NALM6 (cell line): ENCODE measurements around a stretch of chr2.

DNA sequence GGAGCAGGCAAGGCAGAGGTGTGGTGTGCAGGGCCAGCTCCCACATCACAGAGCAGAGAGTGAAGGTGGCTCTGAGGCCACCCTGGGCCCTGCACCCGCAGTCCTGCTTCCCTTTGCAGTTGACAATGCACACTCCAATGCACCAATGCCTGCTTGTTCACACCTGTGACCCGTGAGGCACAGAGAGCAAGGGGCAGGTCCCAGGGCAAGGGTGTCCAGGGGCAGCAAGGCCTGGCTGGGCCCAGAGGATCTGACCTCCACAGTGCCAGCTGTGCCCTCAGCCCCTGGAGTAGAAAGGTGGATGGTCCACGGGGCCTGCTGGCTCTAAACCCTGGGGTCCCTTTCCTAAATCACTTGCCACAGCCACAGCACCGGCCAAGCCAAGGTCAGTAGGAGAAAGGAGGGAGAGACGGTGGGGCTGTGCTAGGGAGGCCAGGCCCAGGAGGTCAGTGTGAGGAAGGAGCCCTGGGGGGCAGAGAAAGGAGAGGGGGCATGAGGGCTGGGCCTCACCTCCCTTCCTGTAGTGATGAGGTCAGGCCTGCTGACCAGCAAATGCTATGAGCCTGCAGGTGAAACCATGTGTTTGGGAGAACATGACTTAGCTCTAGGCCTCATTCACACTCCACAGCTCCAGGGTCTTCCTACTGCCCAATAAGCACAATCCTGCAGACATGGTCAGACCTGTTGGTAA, 29.0 kb downstream of the MLPH start:
- PRO-cap: no peak

DNA sequence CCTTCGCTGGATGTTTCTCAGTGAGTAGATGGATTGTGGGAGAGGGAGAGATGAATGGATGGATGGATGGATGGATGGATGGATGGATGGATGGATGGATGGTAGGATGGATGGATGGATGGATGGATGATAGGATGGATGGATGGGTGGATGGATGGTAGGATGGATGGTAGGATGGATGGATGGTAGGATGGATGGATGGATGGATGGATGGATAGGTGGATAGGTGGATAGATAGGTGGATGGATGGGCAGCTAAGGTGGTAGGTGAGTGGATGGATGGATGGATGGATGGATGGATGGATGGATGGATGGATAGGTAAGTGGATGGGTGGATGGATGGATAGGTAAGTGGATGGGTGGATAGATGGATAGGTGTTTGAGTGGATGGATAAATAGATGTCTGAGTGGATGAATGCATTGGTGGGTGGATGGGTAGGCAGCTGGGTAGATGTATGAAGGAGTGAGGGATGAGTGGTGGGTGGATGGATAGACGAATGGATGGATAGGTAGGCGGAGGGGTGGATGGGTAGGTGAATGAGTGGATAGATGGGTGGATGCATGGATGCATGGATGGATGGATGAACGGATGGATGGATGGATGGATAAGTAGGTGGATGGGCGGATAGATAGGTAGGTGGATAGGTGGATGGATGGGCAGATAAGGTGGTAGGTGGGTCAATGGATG, 29.8 kb downstream of the MLPH start:
- PRO-cap: no peak

- PRO-cap: no peak
Observed at GRCh38 chr2:237549662-237550583, 16.5 kb upstream of the PRLH start.

DNA sequence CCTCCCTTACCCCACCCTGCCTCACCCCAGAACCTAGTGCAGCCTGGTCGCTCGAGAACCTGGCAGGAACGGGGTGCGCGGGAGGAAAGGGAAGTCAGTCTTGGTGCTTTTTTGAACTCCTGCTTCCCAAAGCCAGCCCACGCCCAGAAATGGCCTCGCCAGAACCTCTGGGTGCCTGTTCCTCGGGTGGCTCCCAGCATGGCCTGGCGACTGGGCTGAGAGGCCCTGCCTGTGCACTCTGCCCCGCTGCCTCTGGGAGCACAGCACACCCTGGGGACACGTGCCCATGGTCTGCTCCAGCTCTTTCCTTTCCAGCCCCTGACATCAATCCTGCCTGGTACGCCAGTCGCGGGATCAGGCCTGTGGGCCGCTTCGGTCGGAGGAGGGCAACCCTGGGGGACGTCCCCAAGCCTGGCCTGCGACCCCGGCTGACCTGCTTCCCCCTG, 346 bp downstream of the PRLH start:
- PRO-cap: no peak

DNA sequence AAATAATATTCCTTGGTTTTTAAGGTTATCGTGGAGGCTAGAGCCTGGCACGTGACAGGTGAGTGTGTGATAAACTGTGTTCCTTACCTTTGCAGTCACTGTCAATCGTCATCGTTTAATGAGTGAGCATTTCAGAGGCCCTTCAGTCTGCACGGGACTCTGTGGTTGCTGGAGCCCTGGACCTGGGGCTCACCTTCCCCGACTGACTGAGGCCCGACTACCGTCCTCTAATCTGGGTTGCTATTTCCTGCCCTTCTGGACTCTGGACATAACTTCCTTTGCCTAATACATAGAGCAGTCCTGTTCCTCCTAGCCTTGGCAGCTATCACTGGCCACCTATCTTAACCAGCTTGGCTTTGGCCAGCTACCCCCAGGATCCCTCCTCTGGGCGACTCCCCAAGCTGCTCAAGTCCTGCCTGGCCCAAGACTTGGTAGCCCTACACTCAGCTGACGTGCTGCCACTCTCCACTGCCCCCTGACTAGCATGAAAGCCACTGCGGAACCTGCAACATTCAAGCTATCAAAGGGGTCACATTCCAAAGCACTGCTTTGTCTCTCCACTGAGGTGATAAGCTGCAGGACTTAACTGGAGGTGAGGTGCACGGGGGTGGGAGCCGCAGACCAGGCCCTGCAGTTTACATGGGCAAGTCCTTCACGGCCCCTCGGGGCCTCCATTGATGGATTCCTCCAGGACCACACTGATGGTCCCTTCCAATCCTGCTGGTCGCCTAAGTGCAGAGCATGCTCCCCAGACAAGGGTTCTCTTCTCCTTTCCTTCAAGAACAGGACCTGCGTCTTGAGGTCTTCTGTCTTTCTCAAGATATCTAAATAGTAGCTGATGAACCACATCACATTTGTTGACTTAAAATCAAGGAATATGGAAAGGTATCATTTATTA, 11.1 kb upstream of the RAB17 start:
- PRO-cap: no peak

DNA sequence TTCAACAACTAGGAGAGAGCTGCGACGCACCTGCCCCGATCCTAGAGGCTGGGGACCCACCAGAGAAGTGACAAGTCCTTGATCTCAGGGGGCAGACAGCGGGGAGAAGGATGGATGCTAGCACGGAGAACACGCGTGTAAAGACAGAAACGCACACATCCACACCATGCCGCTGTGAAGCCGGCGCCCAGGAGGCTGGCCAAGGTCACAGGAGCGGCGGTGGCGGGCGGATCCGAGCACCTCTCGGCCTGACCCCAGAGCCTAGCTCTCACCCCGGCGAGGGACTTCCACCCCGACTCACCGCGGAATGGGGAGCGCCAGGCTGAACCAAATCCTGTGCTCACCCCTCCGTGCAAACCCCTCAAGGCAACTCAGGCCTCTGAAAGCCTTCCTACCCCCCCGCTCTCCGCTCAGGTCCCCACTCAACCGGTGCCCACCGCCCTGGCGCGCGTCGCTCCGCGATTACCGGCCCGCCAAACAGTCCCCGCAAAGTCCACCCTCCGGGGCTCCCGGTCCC, 533 bp upstream of the LRRFIP1 start:
- PRO-cap: no peak

DNA sequence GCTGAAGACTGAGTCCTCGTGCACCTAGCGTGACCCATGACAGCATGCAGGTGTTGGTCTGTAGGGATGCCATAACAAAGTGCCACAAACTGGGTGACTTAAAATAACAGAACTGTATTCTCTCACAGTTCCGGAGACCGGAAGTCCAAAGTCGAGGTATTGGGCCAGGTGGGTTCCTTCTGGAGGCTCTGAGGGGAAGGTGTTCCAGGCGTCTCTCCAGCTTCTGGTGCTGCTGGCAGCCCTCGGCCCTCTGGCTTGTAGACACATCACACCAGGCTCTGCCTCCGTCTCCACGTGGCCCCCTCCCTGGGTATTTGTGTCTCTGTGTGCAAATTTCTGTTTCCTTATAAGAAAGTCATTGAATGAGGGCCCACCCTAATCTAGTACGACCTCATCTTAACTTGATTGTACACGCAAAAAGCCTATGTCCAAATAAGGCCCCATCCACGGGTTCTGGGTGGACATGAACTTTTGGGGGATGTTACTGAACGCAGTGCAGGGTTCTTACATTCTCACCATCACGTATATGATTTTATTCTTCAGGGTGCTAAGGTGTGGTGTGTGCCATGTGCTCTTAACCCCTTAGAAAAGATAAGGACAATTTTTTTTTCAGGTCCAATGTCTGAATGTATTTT, 34.6 kb downstream of the LRRFIP1 start:
- PRO-cap: no peak

GRCh38 chr2:237673089-237674092, 46.0 kb downstream of the LRRFIP1 start:
- PRO-cap: unidirectional peak, plus-strand start at chr2:237673265; bidirectional peak, plus-strand start at chr2:237673930, minus-strand start at chr2:237673746

DNA sequence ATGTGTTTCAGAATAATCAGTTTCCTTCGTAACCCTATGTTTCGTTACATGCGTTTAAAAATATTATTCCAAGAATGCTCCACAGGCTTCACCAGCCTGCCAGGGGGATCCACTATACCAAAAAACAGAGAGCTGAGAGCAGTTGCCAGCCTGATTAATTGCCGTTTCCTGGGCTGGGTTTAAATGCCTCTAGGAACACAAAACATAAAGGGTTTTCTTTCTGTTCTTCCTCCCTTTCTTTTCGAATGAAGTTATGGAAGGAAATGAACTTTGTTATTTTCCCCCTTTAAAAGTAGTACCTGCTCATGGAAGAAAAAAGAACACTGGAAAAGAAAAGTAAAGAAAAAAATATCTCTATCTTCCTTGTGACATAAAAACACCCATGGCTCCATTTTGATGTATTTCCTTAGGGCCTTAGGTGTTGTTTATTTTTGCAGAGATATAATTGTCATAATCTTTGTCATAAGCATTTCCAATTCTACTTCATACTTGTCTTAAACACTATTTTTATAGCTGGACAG, 48.1 kb downstream of the LRRFIP1 start:
- PRO-cap: no peak

DNA sequence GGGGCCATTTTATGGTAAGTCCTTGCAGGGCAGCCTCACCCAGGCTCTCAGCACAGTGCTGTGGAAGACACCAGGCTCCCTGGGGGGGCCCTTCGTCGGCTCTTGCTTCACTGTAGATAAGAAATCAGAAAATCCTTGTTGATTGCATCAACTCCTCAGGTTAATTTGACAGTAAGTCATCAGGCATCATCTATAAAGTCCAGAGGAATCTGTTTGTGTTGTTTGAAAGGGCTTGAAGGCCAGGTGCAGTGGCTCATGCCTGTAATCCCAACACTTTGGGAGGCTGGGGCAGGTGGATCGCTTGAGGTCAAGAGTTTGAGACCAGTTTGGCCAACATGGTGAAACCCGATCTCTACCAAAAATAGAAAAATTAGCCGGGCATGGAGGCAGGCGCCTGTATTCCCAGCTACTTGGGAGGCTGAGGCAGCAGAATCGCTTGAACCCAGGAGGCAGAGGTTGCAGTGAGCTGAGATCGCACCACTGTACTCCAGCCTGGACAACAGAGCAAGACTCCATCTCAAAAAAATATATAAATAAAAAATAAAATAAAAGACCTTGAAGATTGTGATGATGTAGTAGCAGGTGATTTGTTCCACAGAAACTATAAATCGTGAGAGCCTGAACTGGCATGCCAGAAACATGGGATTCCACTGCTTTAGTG, 43.0 kb upstream of the RBM44 start:
- PRO-cap: no peak

- PRO-cap: no peak
Observed at GRCh38 chr2:237881505-237882051, 22.2 kb downstream of the RAMP1 start.

DNA sequence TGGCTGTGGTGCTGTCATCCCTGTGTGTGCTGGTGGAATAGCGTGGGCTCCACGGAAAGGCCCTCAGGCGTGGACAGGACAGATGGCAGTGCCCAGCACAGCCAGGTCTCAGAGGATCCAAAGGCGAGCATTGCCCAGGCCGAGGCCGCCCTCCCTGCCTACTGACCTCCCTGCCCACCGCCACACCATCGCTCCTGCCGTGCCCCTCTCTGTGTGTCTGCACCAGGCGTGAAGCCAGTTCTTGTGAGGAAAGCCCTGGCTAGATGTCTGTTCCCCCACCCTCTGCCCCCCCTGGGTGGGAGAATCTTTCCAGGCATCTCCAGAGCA, 26.1 kb downstream of the RAMP1 start:
- PRO-cap: no peak

- PRO-cap: no peak
Observed at GRCh38 chr2:237901141-237901627, 41.8 kb downstream of the RAMP1 start.

- PRO-cap: no peak
Observed at GRCh38 chr2:237901965-237902630, 42.7 kb downstream of the RAMP1 start.

GRCh38 chr2:237956333-237956809, 10.4 kb upstream of the UBE2F start:
- PRO-cap: no peak

- PRO-cap: no peak
Observed at GRCh38 chr2:238142369-238143089, 4.1 kb downstream of the KLHL30 start.

GRCh38 chr2:238159093-238159615, 384 bp downstream of the ERFE start:
- PRO-cap: no peak

GRCh38 chr2:238167662-238168450, 9.1 kb downstream of the ERFE start:
- PRO-cap: no peak

DNA sequence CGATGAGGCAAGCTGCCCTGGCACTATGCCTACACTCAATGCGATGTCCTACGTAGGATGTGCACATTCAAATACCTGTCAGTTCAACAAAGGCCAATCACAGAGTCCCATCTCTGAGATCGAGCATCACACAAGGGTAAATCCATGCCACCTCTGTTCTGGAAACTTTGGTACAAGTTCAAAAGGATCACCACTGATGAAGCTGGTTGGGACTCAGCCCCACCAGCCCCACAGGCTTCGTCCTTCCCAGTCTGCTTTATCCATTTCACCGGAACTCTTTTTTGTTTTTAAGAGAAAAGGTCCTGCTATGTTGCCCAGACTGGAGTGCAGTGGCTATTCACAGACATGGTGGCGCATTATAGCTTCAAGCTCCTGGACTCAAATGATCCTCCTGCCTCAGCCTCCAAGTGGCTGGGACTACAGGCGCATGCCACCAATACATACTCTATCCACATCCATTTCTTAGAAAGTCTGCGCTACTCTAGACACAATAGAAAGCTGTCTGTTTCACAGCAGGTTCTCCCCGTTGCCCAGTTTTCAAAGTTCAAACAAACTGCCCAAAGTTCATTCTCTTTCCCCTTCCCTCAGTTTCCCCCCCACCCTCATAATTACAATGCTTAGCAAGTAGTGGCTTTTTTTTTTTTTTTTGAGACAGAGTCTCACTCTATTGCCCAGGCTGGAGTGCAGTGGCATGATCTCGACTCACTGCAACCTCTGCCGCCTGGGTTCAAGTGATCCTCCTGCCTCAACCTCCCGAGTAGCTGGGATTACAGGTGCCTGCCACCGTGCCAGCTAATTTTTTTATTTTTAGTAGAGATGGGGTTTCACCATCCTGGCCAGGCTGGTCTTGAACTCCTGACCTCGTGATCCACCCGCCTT, 17.0 kb downstream of the ERFE start:
- PRO-cap: no peak

DNA sequence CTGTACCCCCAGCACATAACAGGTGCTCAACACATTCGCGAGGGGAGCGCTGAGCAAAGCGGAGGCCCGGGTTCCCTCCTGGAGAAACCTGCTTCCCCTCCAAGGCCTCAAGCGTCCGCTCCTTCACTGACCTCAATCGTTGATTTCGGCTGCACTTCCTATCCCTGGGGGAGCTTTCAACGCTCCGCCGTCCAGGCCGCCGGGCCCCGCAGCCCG, 8.7 kb downstream of the HES6 start:
- PRO-cap: no peak